AG04449 (cell line): ENCODE data around the genes IFT80, SERPINI2, LRRC34 and SAMD7.

GRCh38 chr3:159872391-159872885 is 352.8 kb upstream of the C3orf80 start:
- RRBS = no CpG with 5 or more reads among the region's 2 CpGs

DNA sequence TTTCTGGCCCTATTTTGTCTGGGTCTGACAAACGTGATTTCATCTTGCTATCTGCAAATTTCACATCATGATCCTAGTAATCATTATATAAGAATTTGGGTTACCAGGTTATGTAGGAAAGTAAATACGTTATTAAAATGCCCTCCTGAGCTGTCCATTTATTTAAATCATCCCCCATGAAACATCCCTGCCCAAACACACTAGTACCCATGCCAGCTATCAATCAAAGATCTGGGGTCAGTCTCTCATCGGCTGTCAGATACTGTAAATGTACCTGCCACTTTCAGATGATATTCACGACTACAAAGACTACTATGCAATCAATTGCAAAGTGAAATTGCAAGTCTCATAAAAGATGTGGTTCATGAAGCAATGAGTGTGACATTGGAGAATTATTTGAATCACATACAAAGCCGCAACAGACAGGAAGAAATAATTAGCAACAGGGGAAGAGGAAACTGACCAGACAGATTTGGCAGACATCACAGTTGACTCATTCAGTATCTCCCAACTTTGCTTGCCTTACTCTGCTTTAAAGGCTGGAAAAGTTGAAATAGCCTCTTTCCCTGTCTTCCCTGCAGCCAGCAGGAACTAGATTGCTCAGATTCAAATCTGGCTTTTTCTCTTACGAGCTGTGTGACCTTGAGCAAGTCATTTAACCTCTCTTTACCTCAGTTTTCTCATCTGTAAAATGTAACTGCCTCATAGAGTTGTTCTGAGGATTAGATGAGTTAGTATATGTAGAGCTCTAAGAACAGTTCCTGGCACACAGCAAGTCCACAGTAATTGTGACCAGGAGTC is 95.7 kb upstream of the C3orf80 start:
- RRBS = no CpG with 5 or more reads among the region's 6 CpGs

GRCh38 chr3:160370900-160371403 is 28.1 kb downstream of the IFT80 start:
- RRBS = no CpG with 5 or more reads among the region's 2 CpGs

- RRBS = no CpG with 5 or more reads among the region's 24 CpGs
Observed at GRCh38 chr3:160398938-160399395, at the start of gene IFT80. TSS of gene IFT80 (minus strand) at chr3:160399225.

DNA sequence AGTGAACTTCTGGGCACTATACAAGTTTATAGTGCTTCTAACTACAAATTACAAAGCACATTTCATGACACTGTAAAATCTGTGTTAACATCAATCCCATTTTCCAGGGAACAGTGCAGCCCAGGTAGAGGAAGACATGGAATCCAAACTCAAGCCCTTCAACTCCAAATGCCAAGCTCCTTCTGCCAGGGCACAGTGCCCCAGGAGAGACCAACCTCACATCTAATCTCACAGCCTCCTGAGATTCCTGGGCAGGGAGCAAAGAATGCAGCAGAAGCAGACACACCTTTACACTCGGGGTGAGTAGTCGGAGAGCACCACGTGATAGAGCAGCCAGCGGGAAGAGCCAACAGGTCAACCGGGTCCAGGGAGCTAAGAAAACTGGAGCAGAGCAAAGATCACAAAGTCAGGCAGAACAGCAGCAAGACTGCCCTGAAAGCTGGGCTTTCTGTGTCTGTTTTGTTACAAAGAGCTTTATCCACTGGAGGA is 4.3 kb downstream of the B3GALNT1 start:
- RRBS = no CpG with 5 or more reads among the region's 5 CpGs

DNA sequence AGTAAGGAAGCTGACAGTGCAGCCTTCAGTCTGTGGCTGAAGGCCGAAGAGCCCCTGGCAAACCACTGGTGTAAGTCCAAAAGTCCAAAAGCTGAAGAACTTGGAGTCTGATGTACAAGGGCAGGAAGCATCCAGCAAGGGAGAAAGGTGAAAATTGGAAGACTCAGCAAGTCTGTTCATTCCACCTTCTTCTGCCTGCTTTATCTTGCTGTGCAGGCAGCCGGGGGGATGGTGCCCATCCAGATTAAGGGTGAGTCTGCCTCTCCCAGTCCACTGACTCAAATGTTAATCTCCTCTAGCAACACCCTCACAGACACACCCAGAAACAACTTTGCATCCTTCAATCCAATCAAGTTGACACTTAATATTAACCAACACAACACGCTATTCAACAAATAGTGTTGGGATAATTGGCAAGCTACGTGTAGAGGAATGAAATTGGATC is 61.3 kb downstream of the NMD3 start:
- RRBS = no CpG with 5 or more reads among the region's 4 CpGs

DNA sequence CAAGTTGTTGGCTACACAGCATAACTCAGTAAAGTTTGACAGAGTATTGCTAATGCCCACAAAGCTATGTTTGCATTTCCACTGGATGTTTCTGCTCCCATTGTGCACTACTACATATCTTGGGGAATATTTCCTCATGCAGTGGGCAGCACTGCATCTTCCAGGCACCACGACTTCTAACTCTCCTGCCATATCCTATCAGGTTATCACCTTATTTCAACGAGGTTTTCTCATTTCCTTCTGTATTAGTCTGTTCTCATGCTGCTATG is 789.1 kb downstream of the SI start:
- RRBS = no CpG with 5 or more reads among the region's 2 CpGs

- RRBS = no CpG with 5 or more reads among the region's 16 CpGs
Observed at GRCh38 chr3:165192405-165193261, 3.6 kb downstream of the SLITRK3 start.

DNA sequence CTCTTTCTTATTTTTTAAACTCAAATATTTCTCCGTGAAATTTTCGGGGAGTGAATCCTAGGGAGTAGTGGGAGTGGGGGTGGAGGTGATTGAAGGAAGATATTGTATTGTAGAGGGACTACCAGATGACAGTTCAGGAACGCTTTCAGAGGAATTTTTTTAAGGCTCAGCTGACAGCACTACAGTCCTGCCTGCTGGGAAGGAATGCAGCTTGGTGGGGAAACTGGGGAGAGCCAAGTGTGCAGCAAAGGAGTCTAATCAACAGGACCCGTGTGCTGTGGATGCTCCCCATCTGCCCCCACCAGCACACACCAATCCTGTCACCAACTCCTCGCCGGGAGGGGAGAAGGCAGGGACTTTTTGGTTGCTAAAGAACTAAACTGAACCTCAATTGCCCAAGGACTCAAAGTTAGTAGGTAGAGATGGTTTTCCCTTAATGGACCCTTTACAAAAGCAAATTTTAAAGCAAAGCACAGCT is 2.3 kb downstream of the SLITRK3 start:
- RRBS = no CpG with 5 or more reads among the region's 6 CpGs

GRCh38 chr3:167473858-167474414 is at the start of gene SERPINI2:
TSS of gene SERPINI2 (minus strand) at chr3:167474042.
- RRBS = no CpG with 5 or more reads among the region's 5 CpGs

DNA sequence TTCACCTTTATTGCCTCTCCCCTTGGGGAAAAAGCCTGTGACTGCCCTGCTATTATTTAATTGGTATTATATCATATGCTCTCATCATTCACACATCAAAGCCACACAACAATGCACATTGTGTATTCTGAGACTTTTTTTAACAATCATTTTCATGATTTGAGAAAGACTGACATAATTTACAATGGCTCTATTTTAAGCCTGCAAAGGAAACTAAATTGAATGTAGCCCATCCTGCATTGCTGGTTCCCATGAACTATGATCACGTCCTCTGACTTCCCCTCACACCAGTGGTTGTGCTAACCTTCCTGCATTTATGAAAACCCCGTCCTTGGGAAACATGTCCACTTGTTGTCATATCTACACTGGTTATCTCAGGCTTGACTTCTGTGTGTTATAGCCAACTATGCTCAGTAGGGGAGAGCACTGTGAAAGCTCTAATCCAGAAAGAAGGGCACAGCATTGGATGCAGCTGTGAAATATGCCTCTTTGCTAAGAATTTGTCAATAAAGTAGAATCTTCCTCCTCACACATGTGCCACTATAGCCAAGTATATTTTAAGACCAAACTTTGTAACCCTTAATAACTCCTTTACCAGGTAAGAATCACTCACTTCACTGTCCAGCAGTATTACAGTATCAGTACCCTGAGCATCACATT is 546.2 kb downstream of the MECOM start:
- RRBS = no CpG with 5 or more reads among the region's 2 CpGs

DNA sequence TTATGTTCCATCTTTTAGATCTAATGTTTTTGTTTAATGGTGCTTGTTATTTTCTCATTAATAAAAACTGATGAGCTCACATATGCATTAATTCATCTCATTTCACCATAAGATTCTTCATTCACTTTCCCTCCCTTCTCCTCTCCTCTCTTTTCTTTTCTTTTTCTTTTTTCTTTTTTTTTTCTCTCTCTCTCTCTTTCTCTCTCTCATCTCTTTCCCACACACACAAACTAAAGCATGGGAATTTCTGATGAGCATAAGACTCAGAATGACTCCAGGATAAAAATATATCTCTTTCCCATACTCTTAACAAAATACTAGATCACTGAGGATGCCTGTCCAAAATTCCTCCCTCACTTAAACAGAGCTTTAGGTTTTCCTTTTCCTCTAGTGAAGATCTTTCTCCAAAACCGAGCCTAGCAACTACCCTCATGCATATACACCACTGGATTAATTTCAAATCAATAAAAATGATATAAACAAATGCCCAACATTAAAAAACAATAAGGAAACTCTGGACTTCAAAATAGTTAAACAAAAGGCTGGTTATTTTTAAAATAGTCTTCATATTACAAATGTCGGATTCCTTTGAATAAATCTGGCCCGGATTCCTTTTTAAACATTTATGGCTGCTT is 49.5 kb downstream of the MECOM start:
- RRBS = no CpG with 5 or more reads among the region's 3 CpGs

DNA sequence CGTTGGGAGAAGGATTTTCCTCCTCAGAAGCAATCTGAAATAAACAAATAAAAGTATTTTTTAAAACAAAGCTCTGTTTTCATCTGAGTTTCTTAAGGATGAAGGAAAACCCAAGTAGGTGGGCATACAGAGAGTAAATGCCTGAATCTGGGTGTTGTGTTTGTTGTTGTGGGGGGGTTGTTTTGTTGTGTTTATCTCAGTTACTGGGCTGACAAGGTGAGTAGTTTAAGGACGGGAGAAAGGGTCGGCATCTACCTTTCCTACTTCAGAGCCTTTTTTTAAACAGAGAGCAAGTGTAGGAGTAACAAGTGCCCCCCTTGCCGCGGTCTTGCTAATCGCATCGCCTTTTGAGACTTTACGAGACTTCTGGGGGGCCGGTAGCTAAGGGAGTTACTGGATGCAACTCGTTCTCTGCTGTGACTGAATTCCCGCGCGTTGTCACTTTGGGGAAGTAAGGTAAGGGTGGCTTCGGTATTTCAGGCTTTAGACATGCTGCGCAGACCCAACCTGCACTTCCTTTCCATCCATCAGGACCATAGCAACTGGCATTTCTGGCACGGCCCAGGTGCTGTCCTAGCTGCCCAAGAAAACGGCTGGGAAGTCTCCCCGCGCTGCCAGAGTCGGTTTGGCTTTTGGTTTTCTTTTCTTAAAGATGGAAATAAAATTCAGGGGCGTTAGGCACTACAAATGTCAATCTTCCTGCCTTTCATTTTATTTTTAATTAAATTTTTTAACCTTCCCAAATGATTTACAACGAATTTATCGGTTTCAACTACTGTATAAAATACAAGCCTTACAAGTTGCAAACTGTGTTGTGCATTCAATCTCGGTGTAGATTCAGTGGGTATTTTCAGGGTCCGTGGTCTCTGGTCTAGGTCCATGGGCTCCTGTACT is 3.7 kb downstream of the MECOM start:
- RRBS = no CpG with 5 or more reads among the region's 25 CpGs

- RRBS = 1% methylated on average over 21 of the region's 74 CpGs
Observed at GRCh38 chr3:169662244-169662982, 1.1 kb downstream of the MECOM start.

DNA sequence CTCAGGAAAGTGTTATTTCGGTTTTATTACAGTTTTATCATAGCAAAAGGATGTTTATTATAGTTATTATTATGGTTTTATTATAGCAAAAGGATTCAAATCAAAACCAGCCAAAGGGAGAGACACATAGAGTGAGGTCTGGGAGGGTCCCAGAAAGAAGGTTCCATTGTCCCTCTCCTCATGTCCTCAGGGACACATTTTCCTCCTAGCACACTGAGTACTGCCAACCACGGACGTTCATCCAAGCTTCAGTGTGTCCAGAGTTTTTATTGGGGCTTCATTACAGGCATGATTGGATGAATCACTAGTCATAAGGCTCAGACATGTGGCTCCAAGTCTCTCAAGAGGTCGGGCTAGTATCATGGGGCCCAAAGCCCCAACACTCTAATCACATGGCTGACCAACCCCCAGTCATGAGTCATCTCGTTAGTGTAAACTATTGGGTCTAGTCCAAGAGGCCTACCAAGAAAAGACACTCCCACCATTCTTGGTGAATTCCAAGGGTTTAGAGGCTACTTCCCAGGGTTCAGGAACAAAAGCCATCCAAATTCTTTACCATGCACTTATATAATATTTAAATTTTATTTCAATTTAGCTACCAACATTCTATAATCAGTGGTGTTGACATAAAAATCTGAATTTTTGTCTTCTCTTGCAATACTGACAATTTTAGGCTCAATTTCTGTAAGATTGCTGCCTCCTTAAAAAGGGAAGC is 8.9 kb downstream of the ACTRT3 start:
- RRBS = no CpG with 5 or more reads among the region's 5 CpGs

DNA sequence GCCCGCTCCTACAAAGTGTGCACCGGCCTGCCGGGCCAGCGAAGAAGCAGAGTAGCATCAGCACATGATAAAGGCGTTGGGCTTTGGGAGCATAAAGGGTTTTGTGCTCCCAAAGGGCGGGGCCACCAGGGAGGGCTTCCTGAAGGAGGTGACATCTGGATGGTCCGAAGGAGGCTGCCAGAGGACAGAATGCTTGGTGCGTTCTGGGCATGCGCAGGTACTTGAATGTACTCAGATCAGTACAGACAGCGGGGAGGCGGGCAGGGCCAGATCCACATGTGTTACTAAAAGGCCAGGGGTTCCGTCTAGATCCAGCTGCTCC is at the start of gene LRRC34:
LRRC34 (minus strand) TSS at position 75 of the 322 bp plus-strand sequence.
- RRBS = no CpG with 5 or more reads among the region's 12 CpGs

DNA sequence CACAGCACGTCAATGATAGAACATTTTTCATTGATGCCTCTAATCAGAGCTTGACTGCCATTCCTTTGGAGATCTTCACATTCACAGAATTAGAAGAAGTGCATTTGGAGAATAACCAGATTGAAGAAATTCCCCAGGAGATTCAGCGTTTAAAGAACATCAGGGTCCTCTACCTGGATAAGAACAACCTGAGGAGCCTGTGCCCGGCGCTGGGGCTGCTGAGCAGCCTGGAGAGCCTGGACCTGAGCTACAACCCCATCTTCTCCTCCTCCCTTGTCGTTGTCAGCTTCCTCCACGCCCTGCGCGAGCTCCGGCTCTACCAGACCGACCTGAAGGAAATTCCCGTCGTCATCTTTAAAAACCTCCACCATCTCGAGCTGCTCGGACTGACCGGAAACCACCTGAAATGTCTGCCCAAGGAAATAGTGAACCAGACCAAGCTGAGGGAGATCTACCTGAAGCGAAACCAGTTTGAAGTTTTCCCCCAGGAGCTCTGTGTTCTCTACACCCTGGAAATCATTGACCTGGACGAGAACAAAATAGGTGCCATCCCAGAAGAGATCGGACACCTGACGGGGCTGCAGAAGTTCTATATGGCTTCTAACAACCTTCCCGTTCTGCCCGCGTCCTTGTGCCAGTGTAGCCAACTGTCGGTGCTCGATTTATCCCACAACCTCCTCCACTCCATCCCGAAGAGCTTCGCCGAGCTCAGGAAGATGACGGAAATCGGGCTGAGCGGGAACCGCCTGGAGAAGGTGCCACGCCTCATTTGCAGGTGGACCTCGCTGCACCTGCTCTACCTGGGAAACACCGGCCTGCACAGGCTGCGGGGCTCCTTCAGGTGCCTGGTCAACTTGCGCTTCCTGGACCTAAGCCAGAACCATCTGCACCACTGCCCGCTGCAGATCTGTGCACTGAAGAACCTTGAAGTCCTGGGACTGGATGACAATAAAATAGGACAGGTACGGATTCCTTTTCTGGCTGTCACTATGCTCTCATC is 9.6 kb upstream of the LRRC34 start:
- RRBS = 91% methylated on average over 6 of the region's 38 CpGs

DNA sequence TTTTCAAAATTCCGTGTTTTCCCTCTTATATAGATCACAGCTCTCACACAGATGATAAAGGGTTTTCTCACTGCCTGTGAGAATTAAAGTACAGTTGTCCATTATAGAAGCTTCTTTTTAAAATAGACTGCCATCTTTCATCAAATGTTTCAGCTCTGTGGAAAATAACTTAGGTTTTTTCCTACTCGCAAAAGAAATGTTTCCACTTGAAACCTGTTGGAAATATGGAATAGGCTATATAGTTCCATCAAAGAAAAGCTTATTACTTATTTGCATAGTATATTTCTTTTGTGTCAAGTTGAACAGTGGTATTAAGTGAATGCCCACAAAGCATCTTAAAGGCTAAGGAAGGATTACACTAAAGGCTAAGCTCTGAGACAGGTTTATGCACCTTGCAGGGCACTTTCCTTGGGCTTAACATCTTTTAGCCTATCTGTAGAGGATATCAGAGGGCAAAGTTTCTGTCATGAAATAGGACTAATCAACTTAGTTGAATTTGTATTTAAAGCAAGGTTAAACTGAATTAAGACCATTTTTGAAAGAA is at the start of gene SAMD7:
SAMD7 (plus strand) TSS at position 411 of the 544 bp plus-strand sequence.
- RRBS = no CpG with 5 or more reads among the region's 2 CpGs